HT1080 (cell line): ENCODE data around the genes RPTOR and BAIAP2.

GRCh38 chr17:80544498-80545157 is at the start of gene RPTOR:
Gene RPTOR, plus strand, starts transcription at chr17:80544838.
RAMPAGE:
- cytosol, long total RNA: no peak
- long total RNA: no peak
- nucleus, long total RNA: start-site peak on the plus strand at chr17:80544824-80544879, 30 and 5 reads in 2 replicates

RAMPAGE:
- cytosol, long total RNA: no peak
- long total RNA: no peak
- nucleus, long total RNA: no peak
Measured at GRCh38 chr17:80560181-80560707, 15.6 kb downstream of the RPTOR start.

DNA sequence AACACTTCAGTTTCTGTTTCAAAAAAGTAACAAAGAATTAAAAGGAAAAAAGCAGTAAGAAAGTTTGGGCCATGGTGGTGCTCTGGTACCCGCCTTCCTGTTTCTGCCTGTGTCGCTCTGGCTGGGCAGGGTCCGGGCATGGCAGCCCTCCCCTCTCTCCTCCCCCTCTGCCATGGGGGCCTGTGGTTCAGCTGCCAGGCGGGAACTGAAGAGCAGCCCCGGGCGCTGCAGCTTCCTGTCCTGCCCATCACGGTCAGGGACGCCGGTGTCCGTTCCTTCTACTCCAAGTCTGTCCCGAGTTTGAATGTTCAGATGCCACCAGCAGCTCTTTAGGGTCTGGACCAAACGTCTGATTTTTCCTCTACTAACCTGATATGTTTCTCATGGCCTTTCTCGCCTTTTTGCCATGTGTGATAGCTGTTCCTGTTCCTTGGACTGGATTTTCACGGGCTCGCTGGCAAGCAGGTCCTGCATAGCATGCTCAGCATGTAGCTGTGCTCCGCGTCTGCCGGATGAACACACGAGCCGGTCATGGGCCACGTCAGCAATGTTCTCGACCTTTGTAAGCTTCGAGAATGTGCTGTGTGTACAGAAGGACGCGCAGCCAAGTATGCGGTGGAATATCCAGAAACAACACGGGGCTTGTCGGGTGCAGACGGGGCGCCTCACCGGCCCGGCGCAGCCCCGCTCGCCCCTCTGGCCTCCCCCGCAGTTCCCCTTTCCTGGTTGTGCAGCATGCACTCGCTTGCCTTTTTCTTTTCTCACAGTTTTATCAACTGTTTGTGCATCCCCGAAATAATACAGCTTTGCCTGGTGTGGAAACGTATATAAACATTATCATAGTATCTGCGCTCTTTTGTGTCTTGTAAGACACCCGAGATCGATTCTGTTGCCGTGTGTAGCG is 42.1 kb downstream of the RPTOR start:
RAMPAGE:
- cytosol, long total RNA: no peak
- long total RNA: no peak
- nucleus, long total RNA: no peak

DNA sequence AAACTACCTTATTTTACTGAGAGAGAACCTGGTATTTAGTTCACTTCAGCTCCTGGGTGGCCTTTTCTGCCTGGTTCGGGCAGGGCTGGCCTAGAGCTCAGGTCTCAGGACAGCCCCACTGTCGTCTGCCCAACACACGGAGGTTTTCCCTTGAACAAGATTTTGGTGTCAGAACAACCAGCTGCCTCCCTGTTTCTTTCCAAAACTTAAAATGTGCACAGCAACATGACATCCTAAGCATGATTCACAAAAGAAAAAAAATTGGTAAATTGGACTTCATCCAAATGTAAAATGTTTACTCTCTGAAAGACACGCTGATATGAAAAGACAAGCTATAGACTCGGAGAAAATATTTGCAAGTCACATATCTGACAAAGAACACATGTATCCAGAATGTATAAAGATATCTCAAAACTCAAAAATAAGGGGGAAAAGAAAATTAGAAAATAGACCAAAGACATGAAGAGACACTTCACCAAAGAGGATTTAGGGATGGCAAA is 197.8 kb upstream of the CHMP6 start:
RAMPAGE:
- cytosol, long total RNA: no peak
- long total RNA: no peak
- nucleus, long total RNA: no peak

RAMPAGE:
- cytosol, long total RNA: no peak
- long total RNA: no peak
- nucleus, long total RNA: no peak
Measured at GRCh38 chr17:80834009-80834805, 157.4 kb upstream of the CHMP6 start.

DNA sequence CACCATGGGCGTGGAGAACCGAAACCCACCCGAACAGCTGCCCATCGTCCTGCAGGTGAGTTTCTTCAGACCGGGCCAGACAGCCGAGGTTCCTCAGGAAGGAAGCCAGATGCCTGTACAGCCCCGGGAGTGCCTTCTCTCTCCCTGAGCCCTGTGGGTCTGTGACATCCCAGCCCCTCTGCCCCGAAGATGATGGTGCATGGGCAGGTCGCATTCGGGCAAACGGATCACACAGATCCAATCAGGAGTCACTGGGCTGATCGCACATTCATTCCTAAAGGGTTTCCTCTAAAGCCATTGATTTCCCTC is 145.2 kb upstream of the CHMP6 start:
RAMPAGE:
- cytosol, long total RNA: no peak
- long total RNA: no peak
- nucleus, long total RNA: no peak

DNA sequence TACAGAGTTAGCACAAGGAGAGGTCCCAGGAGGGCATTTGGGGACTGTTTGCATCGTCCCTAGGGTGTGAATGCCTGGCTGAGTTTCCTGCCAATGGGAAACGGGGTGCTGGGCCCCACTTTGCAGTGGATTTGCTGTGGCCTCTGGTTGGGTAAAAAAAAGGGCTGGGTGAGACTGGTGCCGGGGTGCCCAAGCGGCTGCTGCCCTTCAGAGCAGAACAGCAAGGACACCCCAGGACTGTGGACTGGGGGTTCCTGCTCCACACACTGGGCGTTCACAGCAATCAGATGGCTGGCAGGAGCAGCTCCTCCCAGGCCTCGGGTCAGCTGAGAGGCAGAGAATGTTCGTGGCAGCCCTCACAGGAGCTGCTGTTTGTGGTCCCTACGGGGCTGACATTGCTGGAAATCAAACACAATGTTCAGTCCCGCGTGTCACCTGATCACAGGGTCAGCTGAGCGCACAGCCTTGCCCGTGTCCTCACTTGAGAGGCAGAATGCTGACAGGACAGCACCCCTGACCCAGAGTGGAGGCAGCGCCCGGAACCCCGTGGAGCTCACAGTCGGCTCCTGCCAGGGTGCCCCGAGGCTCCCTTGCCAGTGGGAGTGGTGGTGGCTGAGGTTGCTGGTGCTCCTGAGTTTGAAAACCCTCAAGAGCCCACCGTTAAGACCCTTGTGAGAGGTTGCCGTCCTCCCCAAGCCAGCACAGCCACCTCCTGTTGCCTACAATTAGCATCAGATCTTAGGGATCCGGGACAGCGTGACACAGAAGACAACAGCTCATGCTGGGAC is 3.8 kb upstream of the CHMP6 start:
RAMPAGE:
- cytosol, long total RNA: no peak
- long total RNA: no peak
- nucleus, long total RNA: no peak

DNA sequence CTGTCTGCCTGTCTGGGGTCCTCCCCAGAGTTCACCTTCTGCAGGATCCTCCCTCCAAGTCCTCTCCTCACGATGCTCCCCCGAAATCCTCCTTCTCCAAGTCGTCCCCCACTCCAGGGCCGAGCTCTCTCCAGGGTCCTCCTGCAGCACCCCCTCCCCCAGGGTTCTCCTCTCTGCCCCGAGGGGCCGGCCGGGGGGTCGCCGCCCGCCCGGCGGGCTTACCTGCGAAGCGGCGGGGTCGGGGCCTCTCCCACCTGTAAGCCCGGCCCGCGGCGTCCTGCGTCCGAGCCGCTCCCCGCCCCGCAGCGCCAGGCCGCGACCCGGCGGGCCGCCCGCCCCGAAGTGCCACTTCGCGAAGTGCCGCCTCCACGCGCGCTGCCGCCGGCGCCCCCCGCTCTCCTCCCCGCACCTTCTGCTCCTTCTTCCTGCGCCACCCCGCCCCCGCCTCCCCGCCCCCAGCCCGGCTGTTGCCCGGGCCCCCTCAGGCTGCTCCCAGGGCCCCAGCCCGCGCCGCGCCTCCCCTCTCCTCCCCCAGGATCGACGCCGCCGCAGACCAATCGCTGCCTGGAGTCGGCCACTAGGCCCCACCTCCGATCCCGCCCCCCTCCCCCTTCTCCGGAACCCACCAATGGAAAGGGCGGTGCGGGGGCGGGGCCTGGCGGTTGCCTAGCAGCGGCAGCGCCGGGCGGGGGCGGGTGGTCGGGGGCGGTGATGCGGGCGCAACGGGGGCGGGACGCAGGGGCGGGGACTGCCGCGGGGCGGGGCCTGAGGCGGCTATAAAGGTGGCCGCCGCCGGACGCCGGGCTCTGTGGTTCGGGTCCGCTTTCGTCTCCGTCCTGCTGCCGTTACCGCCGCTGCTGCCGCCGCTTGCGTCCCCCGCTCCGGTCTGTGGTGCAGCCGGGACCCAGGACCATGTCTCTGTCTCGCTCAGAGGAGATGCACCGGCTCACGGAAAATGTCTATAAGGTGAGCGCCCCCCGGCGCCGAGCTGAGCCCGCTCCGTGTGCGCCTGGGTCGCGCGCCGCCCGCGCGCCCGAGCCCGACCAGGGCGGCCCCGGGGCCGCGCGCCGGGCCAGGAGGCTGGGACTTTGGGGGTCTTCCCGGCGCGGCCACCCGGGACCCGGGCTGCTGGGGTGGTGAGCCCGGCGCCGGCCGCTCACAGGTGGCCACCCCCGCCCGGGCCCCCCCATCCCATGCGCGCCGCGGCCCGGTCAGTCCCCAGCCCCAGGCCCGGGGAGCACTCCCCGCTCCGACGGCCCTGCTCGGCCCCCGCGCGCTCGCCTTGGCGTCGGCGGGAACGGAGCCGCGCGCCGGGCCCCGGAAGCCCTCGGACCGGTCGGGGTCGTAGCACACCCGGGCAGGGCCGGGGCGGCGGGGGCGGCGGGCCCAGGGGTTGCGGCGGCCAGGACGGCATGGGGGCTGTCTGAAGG is at the start of gene BAIAP2:
Gene BAIAP2, plus strand, starts transcription at position 809 of the 1,430 bp plus-strand sequence.
RAMPAGE:
- cytosol, long total RNA: start-site peak on the plus strand centred at position 807 of the sequence, 10 bp wide, 49 and 64 reads in 2 replicates
- long total RNA: start-site peak on the plus strand centred at position 806 of the sequence, 8 bp wide, 48 reads
- nucleus, long total RNA: start-site peak on the plus strand centred at position 806 of the sequence, 8 bp wide, 45 and 20 reads in 2 replicates

RAMPAGE:
- cytosol, long total RNA: no peak
- long total RNA: no peak
- nucleus, long total RNA: no peak
Measured at GRCh38 chr17:81043544-81044496, 8.9 kb downstream of the BAIAP2 start.

DNA sequence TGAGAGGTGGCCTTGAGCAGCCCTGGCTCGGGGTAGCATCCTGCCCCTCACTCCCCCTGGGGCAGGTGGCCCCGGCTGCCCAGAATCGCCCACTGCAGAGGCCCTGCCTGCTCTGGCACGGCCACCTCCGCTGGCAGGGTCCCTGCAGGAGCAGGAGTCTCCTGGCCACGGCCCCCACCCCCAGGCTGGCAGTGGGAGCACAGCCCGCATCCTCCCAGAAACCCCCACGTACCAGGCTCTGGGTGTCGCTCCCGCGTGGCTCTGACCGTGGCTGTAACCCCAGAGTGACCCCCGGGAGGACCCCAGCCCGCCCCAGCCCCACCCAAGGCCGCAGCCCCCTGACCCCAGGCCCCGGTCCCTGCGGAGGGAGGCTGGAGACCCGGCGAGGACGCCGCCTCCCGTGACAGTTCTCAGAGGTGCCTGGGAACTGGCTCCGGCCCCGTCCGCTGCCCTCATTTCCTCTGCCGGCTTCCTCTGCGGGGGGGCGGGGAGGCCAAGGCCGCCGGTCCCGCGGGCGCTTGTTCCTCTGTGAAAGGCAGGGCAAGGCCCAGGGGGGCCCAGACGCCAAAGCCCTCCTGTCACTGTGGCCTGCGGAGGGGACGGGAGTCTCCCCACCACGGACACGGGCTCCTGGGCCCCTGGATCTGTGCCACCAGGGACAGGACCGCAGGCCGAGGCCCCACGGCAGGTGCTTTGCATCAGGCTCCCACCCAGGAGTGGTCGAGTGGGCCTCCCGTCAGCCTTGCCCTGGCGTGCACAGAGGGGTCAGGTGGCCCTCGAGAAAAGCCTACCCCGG is 5.1 kb upstream of the PVALEF start:
RAMPAGE:
- cytosol, long total RNA: no peak
- long total RNA: no peak
- nucleus, long total RNA: no peak

GRCh38 chr17:81193802-81194550 is 28.0 kb upstream of the AATK start:
RAMPAGE:
- cytosol, long total RNA: no peak
- long total RNA: no peak
- nucleus, long total RNA: no peak

RAMPAGE:
- cytosol, long total RNA: no peak
- long total RNA: no peak
- nucleus, long total RNA: no peak
Measured at GRCh38 chr17:81200242-81200615, 22.5 kb downstream of the CEP131 start.

GRCh38 chr17:81245199-81246124 is 6.3 kb downstream of the NDUFAF8 start:
RAMPAGE:
- cytosol, long total RNA: no peak
- long total RNA: no peak
- nucleus, long total RNA: no peak

GRCh38 chr17:81272475-81273195 is 22.5 kb downstream of the SLC38A10 start:
RAMPAGE:
- cytosol, long total RNA: no peak
- long total RNA: no peak
- nucleus, long total RNA: no peak

RAMPAGE:
- cytosol, long total RNA: no peak
- long total RNA: no peak
- nucleus, long total RNA: no peak
Measured at GRCh38 chr17:81294489-81295069, 528 bp downstream of the SLC38A10 start.

RAMPAGE:
- cytosol, long total RNA: no peak
- long total RNA: no peak
- nucleus, long total RNA: no peak
Measured at GRCh38 chr17:81308822-81309862, 14.0 kb upstream of the SLC38A10 start.

GRCh38 chr17:81348666-81349279 is 46.5 kb upstream of the BAHCC1 start:
RAMPAGE:
- cytosol, long total RNA: no peak
- long total RNA: no peak
- nucleus, long total RNA: no peak

GRCh38 chr17:81401474-81402351 is 6.5 kb downstream of the BAHCC1 start:
RAMPAGE:
- cytosol, long total RNA: no peak
- long total RNA: no peak
- nucleus, long total RNA: no peak

GRCh38 chr17:81422550-81423234 is 27.4 kb downstream of the BAHCC1 start:
RAMPAGE:
- cytosol, long total RNA: no peak
- long total RNA: no peak
- nucleus, long total RNA: no peak

DNA sequence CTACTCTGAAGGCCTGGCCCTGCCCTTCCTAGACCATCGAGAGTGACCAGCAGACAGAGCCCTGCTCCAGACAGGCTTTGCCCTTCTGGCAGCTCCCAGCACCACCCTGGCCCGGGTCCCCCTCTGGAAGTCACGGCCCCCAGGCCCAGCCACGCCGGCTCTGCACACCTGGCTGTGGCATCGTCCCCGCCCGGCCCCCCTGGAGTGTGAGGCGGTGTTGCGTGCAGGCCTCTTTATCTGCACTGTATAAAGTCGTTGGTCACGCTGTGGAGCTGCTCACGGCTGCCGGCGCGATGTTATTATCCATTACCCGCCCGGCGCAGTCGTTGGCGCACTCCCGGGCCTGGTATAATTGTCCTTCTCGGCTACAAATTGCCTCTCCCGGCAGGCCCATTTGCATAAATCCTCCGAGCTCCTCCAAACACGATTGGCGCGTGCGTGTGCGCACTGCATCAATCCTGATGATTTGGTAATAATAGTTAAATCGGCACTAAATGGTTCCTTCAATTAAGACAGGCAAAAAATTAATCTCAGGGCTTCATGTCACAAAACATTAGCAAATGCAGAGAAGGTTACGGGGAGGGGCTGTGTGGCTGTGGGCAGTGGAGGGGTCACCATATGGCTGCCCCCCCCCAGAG is 57.8 kb downstream of the BAHCC1 start:
RAMPAGE:
- cytosol, long total RNA: no peak
- long total RNA: no peak
- nucleus, long total RNA: no peak